Measurements from ENCODE around the genes PI4KB and CELF3.

DNA sequence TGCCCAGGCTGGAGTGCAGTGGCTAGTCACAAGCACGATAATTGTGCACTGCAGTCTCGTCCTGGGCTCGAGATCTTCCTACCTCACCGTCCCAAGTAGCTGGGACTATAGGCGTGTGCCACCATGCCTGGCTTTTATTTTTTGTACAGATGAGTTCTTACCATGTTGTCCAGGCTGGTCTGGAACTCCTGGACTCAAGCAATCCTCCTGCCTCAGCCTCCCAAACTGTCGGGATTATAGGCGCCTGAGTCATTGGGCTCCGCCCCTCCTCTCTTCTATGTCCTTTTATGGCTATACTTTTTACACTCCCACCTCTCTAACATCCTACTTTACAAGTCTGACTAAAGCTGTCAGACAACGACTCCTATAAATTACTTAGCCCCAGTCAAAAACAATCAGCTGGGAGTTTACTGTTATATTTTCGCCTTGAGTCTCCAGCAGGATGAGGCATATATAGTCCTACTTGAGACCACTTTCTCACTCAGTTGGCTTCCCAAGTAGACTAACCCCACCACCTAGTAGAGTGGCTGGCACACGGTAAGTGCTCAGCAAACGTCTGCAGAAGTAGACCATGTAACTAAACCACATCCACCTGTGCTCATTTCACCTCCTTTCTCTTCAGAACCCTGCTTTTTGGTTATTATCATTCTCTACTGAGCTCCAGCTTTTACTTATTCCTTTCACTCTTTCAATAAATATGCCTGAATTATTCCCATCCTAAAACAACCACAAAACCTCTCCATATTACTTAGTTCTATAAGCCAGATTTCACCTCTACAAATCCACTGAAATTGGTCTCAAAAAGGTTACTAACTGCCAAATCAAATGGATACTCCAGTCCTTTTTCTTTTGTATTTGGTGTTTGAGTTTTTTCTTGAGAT lies 13.7 kb downstream of the ENSA start:
- PRO-cap, 2 experiments: no peak in any of the 2 experiments

- PRO-cap, 2 experiments: no peak in any of the 2 experiments
These were observed 1.2 kb downstream of the ARNT start for GRCh38 chr1:150875258-150875559.

GRCh38 chr1:150970919-150971192 lies 3.8 kb downstream of the CERS2 start:
- PRO-cap, 2 experiments: peak in 1 of 2 experiments; most common plus-strand start chr1:150970991 (in 1)

GRCh38 chr1:151049775-151050278 lies 2.3 kb downstream of the C1orf56 start:
- PRO-cap, 2 experiments: no peak in any of the 2 experiments

DNA sequence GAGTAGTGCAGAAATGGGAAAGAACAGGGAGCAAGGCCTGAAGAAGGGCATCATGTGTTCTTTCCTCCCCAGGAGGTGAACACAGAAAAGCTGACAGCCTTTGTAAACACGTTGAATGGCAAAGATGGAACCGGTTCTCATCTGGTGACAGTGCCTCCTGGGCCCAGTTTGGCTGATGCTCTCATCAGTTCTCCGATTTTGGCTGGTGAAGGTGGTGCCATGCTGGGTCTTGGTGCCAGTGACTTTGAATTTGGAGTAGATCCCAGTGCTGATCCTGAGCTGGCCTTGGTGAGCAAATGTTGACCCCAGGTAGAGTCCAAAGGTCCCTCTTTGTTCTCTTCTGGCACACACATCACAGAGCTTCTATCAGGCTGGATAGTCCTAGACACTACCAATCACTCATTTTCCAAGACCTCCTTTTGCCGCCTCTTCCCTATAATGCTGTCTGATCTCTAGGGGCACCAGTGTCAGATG lies 10.8 kb downstream of the PSMD4 start:
- PRO-cap, 2 experiments: no peak in any of the 2 experiments

DNA sequence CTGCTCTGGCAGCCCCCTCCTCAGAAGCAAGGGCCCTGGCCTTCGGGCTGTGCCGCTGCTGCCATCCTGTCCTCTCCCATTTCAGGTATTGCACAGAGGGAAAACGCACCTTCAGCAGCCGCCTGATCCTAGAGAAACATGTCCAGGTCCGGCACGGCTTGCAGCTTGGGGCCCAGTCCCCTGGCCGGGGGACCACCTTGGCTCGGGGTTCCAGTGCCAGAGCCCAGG lies 8.2 kb downstream of the ZNF687 start:
- PRO-cap, 2 experiments: no peak in any of the 2 experiments

- PRO-cap, 2 experiments: peak in 2 of 2 experiments; most common plus-strand start chr1:151327112 (in 2); most common minus-strand start chr1:151327377 (in 2)
These were observed at the start of gene PI4KB for GRCh38 chr1:151326498-151327503. Gene PI4KB (minus strand): TSS chr1:151327416.

DNA sequence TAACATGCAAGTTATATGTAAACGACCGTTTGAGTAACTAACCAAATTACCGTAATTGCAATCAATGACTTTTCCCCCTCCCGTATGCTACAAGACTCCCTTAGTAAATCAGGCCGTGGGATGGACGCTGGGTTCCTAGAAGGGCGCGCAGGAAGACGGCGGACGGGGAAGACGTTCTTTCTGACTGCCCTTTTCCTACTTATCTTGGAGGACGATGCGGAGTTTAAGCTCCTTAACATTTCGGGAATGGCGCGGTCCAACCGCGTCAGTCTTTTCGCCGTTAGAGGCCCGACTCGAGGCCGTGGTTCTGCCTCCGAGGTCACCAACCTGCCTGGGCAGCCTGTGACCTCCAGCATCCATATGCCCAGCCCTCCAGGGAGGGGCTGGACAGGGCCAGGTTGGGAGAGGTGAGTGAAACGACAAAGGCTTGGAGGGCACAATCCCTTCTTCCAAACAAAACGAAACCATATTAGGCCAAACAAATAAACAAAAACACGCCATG lies 768 bp upstream of the PI4KB start:
- PRO-cap, 2 experiments: no peak in any of the 2 experiments

GRCh38 chr1:151347676-151347843 lies 508 bp upstream of the RFX5 start:
- PRO-cap, 2 experiments: no peak in any of the 2 experiments

DNA sequence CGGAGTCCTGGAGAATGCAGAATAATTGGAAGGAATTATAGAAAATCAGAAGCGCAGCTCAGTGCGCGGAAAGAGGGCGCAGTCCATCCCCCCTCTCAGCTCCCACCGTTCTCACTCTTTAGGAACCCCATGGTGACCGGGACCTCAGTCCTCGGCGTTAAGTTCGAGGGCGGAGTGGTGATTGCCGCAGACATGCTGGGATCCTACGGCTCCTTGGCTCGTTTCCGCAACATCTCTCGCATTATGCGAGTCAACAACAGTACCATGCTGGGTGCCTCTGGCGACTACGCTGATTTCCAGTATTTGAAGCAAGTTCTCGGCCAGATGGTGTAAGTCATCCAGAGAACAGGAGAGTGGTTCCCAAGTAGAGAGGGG lies 473 bp downstream of the PSMB4 start:
- PRO-cap, 2 experiments: no peak in any of the 2 experiments

DNA sequence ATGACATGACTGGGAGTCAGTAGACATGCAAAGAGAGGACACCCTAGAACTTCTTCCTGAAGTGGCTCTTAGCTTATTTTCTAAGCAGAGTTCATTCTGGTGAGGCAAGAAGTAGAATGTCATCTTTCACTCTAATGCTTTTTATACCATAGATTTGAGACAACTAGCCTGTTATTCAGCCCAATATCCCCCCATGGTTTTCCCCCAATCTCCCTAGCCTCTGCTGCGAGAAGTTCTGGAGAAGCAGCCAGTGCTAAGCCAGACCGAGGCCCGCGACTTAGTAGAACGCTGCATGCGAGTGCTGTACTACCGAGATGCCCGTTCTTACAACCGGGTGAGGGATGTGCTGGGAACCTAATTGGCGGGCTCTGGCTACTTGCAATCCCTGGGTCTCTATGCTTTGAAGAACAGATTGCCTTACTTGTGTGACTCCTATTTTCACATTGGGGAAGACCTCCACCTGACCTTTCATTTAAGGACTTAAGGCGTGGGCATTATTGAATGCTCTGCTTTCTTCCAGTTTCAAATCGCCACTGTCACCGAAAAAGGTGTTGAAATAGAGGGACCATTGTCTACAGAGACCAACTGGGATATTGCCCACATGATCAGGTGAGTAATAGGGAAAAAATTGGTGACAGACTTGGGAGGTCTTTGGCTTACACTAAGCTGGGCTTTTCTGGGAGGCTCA lies 1.8 kb downstream of the PSMB4 start:
- PRO-cap, 2 experiments: no peak in any of the 2 experiments

DNA sequence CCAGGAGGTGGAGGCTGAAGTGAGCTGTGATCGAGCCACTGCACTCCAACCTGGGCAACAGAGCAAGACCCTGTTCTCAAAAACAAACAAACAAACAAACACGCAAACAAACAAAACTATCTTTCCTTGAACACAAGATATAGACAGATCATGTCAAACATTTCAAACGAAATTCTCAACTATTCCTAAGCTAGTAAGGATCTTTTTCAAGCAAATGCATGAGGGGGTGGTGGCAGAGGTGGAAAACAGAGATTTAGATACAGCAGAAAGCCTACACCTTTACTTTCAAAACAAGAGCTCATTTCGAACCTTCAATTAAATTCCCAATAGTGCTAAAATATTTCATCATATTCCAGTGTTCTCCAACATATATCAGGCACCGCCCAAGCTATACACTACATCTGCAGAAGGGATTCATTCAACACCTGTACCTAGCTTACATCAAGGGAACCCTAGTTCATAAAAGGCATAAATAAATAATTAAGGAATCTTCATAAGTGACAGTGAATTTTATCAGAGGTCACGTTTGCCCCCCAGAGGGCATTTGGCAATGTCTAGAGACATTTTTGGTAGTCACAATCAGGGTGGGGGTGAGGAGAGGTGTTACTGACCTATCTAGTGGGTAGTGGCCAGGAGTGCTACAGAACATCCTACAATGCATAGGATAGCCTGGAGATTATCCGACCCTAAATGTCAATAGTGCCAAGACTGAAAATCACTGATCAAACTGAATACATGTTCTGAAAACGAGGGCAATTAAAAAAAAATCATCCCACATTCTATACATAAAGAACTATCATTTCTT lies 10.3 kb downstream of the POGZ start:
- PRO-cap, 2 experiments: no peak in any of the 2 experiments

- PRO-cap, 2 experiments: no peak in any of the 2 experiments
These were observed 2.3 kb upstream of the CGN start for GRCh38 chr1:151508907-151509310.

DNA sequence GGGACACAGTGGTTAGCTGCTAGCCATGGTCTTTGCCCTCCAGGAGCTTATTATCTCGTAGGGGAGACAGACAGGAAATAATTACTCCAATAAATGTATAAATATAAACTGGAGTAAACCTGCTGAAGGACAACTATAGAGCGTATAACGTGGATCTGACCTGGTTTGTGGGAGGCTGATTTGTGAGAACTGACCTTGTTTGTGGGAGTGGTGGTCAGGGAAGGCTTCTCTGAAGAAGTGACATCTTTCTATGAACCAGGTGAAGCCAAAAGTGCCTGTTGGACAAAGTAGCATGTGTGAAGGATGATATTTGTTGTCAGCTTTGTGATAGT lies 3.4 kb downstream of the CGN start:
- PRO-cap, 2 experiments: no peak in any of the 2 experiments

DNA sequence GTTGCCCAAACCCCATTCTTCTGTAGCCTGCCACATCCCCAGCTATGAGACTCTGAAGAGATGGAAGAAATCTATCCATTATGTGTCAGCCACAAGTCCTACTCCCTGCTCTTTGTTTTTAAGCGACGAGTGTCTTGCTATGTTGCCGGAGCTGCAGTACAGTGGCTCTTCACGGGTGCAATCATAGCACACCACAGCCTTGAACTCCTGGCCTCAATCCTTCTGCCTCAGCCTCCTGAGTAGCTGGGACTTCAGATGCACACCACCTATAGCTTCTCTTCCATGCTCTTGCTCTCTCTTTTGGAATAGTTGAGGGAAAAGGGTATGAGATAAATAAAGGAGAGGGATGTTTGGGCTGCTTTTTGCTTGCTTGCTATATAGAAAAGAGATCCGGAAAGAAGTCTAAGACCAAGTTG lies 1.6 kb downstream of the TUFT1 start:
- PRO-cap, 2 experiments: no peak in any of the 2 experiments

- PRO-cap, 2 experiments: no peak in any of the 2 experiments
These were observed 19.0 kb downstream of the TUFT1 start for GRCh38 chr1:151558971-151559548.

GRCh38 chr1:151566011-151566291 lies 25.8 kb downstream of the TUFT1 start:
- PRO-cap, 2 experiments: no peak in any of the 2 experiments

DNA sequence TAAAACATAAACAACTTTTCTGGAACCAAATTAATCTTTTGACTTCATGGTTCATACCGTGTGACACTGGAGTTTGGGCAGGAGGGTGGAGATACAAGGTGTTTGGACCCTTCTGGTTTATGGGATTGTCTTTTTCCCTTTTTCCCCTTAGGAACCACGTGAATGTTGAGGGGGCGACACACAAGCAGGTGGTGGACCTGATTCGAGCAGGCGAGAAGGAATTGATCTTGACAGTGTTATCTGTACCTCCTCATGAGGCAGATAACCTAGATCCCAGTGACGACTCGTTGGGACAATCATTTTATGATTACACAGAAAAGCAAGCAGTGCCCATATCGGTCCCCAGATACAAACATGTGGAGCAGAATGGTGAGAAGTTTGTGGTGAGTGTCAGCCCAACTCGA lies 26.9 kb downstream of the SNX27 start:
- PRO-cap, 2 experiments: no peak in any of the 2 experiments

- PRO-cap, 2 experiments: no peak in any of the 2 experiments
These were observed at the start of gene CELF3 for GRCh38 chr1:151715995-151716887. Gene CELF3 (minus strand): TSS chr1:151716803.

GRCh38 chr1:151767966-151768887 lies 4.9 kb upstream of the MRPL9 start:
- PRO-cap, 2 experiments: no peak in any of the 2 experiments

All from Metastatic Liver Carcinoma in the Adrenal Gland (tissue), 2 donors.